Bronchial epithelial cell (primary cell): ENCODE measurements around a stretch of chr3.

DNA sequence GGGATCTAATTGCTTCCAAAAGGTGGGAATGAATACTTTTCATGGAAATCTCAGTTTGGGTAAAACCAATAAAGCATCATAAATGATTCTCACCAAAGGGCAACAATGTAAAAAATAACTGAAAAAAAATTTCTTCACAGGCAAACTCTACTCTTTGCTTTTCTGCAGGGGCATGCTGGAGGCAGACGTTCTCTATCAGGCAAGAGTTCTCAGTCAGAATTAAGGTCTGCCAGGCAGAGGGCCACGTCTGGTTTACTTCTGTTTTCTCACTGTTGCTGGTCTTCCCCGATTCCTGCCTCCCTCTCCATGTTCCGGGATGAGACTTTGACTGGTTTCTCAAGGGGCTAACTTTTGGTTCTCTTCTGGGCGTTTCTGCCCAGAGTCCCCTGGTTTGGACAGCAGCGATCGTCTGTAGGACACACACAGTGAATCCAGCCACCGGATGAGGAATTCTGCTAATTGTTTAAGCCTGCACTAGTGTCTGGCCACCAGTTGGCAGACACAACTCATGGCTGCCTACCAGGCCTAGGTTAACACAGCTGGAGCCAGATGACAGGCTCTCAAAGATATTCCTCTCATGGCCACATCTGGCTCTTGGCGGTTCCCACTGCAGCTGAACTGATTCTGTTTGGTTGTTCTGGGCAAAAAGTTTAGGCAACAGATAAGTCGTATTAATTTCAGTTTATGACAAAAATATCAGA is 273.1 kb downstream of the FOXP1 start:
- RRBS, 2 experiments = no CpG with 5 or more reads among the region's 10 CpGs

DNA sequence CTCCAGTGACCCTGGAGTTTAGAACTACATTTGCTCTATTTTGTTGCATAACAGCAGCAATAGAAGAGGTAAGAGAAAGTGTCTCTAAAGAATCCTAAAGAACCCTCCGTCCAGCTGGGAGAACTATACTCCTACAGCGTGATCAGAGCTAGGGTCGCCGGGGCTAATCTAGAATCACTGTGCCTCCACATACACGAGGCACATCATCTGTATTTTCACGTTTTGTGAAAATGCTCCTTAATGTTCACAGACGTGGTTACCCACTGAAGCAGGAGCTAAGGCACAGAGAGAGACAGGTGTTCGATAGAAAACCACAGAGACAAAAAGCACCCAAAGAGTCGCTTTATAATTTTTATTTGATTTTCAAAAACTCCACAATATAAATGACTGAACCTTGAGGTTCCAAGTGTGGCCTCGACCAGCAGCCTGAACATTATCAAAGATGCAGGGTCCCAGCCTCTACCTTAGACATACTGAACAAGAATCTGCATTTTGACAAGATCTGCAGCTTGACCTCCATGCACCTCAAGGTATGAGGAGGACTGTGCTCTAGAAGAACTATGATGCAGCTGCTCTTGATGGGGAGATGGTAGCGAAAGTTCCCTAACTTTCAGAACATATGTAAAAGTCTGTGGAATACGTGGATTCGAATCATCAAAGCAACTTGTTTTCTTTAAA is 129.3 kb downstream of the FOXP1 start:
- RRBS, 2 experiments = no CpG with 5 or more reads among the region's 13 CpGs

- RRBS, 2 experiments = no CpG with 5 or more reads among the region's 5 CpGs
These were observed 31.5 kb upstream of the FOXP1 start for GRCh38 chr3:71615077-71615392.

- RRBS, 2 experiments = no CpG with 5 or more reads among the region's 7 CpGs
These were observed 67.1 kb downstream of the EIF4E3 start for GRCh38 chr3:71658098-71658588.

DNA sequence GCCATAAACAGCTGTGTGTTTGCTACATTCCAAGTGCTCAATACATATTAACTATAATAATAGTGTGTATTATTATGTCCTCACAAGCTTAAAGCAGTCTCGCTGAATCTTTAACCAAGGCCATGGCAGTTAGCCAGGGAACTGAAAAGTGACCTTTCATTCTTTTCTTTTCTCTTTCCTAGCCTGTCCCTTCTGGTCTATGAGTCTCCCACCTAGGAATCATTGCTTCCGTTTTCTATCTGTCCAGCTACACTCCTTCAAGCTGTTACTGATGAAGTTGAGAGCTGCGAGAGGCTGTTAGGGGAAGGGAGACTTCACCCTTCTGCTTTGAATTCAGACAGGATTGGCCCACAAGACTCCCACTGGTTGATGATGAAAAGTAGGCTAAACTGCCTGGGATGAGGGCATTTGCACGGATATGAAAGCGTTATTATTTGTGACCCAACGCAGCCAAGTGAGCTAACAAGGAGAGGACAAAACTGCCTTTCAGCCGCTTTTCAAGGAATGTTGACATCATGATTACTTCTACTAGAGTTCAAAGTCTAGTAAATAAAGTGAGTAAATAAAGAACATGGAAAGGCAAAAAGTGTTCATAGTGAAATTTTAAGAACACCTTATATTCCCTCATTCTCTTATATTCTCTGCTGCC is 30.2 kb downstream of the EIF4E3 start:
- RRBS, 2 experiments = no CpG with 5 or more reads among the region's 7 CpGs

GRCh38 chr3:71987718-71988200 is 202.8 kb upstream of the PROK2 start:
- RRBS, 2 experiments = no CpG with 5 or more reads among the region's 5 CpGs

DNA sequence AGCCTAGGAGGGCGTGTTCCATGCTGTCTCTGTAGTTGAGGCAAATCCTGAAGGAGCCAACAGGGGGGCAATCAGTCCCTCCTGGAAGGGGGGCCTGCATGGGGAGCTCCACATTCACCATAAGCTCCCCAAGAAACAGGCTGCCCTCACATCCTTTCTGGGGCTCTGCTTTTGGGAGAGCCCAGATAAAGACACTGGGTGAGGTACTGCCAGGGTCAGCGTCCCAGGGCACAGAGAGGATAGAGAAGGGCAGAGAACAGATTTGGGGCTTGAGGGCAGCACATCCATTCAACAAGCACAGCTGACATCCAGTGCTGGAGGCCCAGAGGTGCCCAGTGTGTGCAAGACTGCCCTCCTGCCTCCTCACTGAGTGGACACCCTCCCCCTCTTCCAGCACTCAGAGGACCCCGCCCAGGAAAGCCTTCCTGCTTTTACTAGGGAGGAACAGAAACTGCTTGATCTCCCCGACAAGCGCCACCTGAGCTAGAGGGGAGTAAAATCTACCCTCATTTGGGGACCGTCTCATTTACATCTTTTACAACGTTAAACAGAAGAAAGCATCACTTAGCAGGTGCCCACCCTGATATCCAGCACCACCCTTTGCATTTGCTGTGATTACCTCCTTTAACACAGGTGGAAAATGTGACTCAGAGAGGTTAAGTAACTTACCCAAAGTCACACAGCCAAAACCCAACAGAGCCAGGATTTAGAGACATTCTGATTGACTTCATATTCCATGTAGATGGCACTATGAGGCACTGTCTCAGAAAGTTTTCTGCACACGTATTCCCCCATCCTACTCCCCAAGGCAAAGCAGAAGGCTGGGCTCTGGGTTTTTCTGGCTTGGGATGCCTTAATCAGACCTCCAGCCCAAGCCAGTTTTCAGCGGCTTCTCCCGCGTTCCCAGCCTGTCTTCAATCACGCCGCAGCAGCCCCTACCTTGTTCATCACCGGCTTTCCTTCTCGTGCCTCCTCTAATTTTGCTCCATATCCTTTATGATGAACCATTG is 314.3 kb upstream of the PROK2 start:
- RRBS, 2 experiments = no CpG with 5 or more reads among the region's 15 CpGs

DNA sequence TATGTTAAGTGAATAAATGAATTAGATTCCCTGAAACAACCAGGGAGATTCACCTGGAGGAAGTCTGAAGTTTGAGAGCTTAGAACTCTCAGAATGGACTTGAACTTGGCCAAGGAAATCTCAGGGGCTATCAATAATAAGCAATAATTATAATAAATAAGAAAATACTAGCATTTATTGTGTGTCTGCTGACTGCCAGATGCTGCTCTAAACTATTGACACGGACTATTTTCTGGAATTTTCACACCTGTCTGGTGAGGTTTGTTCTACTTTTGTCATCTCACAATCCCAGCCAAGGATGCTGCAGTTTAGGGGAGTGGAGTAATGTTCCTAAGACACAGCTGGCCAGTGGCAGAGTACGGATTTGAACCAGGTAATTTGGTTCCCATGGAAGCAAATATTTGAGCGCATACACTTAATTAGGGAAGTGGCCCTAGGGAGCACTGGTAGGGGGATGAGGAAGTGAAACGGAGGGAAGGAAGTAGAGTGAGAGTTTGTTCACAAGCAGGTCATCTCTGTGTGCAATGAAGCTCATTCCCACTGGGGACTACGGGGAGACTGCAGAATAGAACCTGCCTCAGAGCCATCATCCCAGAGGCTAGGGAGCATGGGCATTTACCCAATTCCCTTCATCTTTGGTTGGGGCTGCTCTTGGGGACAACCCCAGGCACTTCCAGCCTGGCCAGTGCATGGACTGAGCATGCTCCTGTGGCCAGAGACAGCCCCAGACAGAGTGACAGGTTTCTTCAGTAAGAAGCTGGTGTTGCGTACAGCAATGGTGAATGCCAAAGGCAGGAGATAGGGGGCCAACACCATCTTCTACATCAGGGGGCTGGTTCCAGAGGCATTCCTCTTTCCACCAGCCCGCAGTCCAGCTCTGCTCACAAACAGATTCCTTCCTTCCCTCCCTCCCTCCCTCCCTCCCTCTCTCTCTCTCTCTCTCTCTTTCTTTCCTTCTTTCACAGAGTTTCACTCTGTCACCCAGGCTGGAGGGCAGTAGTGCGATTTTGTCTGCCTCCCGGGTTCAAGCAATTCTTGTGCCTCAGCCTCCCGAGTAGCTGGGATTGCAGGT is 317.2 kb upstream of the PROK2 start:
- RRBS, 2 experiments = no CpG with 5 or more reads among the region's 10 CpGs

- RRBS, 2 experiments = no CpG with 5 or more reads among the region's 6 CpGs
These were observed 366.0 kb upstream of the PROK2 start for GRCh38 chr3:72150747-72151468.

DNA sequence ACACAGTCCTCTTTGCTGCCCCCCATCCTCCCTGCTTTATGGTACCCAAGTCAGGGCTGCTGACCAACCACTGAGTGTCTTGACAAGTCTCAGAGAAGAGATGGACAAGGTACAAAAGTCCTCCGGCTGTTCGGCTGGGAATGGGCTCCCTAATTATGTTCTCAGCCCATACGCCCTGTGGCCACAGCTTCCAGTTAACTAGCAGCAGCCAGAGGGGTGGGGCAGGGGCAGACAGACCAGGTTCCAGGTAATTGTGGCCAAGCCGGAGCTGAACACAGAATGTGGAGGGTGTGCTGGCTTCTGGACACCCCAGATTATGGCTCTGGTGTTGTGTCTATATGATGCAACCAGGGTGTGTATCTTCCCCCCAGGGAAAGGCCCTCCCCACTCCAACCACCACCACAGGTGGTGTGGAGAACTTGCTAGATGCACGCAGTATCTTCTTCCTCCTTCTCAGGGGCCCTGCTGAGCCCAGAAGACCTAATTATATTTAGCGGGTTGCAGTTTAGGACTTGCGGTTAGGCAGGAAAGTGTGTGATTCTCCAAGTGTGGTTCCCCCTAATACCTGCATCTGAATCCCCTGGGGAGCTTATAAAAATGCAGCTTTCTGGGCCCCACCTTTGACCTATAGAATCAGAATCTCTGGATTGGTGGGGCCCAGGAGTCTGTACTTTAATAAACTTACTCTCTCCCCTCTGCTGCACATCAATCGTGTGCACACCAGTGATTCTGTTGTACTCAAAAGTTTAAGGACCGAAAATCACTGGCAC is 378.9 kb upstream of the PROK2 start:
- RRBS, 2 experiments = no CpG with 5 or more reads among the region's 9 CpGs

GRCh38 chr3:72171965-72172435 is 387.1 kb upstream of the PROK2 start:
- RRBS, 2 experiments = no CpG with 5 or more reads among the region's 10 CpGs

DNA sequence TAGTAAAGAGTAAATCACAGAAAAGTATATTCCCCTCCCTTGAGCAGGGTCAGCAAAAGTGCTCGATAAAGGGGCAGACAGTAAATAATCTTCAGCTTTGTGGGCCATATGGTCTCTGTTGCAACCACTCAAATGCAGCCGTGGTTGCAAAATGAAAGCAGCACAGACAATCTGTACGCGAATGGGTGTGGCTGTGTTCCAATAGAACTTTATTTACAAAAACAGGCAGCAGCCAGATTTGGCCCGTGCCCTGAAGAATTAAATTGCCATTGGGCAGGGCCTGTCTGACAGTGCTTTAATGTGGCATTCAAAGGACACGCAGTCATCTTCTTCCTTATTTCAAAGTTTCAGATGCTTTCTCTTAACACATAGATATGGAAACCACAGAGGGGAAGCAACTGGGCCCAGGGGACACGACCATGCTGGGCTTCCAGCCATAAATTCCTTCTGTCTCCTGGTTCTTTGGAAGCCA is 489.6 kb upstream of the PROK2 start:
- RRBS, 2 experiments = no CpG with 5 or more reads among the region's 7 CpGs

DNA sequence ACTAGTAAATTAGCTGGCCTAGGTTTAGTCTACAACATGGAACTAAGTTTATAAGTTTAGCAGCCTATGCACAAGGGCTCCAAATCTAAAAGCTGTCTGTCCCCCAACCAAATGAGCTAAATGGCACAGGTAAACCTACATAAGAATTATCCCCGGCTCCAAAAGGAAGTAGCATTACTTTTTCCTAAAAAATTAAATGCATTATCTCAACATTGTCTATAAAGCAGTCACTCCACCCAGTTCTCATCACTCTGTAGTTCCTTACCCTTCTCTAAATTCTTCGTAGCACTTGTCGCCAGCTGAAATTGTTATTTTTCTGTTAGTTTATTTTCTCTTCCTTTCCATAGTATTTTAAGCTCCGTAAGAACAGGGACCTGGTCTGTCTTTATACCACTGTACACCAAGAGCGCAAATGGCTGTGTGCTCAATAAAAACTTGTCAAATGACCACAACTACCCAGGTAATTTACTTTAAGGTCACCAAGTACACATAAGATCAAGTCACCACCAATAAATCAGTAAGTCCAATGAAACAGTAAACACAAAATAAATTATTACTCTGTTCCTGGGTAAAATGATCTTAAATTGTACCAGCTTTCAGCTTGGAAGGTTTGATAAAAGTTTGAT is 407.1 kb downstream of the SHQ1 start:
- RRBS, 2 experiments = no CpG with 5 or more reads among the region's 5 CpGs

- RRBS, 2 experiments = no CpG with 5 or more reads among the region's 15 CpGs
These were observed 298.4 kb downstream of the SHQ1 start for GRCh38 chr3:72549621-72550513.

- RRBS, 2 experiments = no CpG with 5 or more reads among the region's 7 CpGs
These were observed 125.4 kb downstream of the SHQ1 start for GRCh38 chr3:72722717-72723419.

DNA sequence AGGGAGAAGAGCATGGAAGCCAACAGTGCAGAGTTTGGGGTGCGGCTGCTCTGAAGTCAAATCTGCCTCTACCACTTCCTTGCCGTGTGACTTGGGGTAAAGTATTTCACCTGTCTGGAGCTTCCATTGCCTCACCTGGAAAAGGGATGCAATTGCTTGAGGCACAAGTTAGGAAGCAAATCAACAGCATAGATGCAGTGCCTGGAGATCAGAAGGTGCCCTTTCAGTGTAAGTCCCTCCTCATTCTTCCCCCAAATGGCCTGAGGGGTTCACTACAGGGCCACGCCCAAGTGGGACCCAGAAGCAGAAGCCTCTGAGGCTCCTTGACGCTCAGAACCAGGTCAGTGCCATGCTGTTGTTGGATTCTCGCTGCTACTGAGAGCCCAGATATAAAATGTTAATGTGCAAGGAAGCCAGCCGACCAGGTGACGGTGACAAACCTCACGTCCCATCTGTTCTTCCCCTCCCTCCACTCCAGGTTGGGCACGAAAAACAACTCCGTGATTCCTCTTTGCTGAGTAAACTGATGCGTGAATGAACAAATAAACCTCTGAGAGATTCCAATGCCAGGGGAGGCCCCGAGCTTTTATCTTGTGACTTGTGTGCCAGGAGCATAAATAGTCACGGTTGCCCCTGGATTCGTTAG is 119.6 kb downstream of the SHQ1 start:
- RRBS, 2 experiments = no CpG with 5 or more reads among the region's 14 CpGs

DNA sequence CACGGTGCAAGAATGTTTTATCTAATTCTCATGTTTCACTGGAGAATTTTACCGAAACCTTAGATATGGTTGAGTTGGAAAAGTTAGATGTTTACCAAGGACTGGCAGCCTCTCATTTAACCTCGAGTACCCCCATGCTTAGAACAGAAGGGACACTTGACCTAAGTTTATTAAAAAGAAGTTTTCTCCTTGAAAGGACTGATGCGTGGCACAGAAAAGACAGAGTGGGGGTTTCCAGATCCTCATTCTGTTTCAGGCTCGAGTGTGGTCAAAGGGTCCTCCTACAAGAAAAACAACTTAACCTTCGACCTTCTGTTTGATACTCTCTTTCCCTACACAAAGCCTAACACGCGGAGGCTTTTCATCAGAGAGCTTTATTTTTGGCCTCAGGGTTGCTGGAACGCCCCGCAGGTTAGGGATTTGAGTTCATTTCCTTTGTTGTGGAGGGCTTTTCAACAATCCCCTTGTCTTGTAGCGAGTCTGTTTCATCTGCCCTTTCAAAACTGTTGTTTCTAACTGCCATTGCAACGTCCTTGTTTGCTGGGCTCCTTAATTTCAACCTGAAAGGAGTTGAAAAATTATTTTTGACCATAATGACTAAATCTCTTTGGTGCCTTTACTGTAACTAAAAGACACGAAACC is 1.1 kb downstream of the GXYLT2 start:
- RRBS, 2 experiments = no CpG with 5 or more reads among the region's 13 CpGs

- RRBS, 2 experiments = no CpG with 5 or more reads among the region's 3 CpGs
These were observed 30.8 kb upstream of the PPP4R2 start for GRCh38 chr3:72965855-72966166.

GRCh38 chr3:73500838-73501916 is 123.6 kb downstream of the PDZRN3 start:
- RRBS, 2 experiments = no CpG with 5 or more reads among the region's 15 CpGs

- RRBS, 2 experiments = no CpG with 5 or more reads among the region's 4 CpGs
These were observed 121.0 kb downstream of the PDZRN3 start for GRCh38 chr3:73503818-73504039.